Karpas-422 (cell line): ENCODE measurements around a stretch of chr2.

- PRO-cap, result no peak
- RAMPAGE, long total RNA, result no peak
Observed at GRCh38 chr2:54508619-54509133, 52.5 kb downstream of the SPTBN1 start.

DNA sequence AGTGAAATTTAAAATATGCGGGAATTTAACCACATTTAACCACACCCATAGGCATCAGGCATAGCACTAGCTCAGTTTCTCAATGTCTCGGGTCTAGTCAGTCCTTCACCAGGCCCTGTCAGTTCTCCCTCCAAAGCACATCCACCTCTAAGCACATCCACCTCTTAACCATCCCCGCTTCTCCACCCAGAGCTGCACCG, 68.1 kb downstream of the SPTBN1 start:
- PRO-cap, result no peak
- RAMPAGE, long total RNA, result no peak

- PRO-cap, result no peak
- RAMPAGE, long total RNA, result no peak
Observed at GRCh38 chr2:54566781-54567752, 110.9 kb downstream of the SPTBN1 start.

DNA sequence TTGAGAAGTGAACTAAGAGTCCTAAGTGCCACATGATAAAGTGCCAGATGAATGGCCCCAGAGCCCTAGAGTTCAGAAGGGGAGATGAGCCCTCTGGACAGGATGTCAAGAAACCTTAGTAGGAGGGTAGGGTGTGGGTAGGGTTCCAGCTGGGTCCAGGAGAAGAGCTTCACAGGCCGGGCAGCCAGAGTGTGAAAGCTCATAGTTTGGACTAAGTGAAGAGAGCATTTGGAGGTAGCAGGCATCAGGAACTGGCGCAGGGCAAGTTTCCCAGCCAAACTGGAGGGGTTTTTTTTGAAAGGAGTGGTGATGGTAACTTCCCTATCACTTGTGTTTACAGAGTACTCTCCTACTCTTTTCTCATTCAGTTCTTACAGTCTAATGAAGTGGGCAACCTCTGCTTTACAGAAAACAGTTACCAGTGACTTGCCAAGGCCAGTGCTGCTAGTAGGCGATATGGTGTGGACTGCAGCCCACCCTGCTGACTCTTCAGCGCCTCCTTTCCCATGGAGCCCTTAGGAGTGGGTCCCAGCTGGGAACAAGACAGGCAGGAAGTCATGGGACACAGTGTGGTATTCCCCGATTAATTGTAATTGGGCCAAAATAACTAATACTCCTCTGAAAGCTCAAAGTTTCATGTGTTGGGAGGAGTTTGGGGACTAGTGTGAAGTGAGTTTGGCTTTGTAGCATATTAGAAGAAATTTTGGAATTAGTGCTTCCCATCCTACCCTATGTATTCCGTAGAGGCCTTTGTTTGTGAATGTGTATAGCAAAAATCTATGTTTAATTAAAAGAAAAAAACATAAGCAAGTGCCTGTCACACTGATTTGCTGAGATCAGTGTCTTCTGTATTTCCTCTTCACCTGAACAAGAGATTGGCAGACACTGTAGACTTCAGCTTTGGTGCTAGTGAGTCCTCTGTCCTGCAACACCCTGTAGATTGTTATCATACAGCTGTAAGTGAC, 120.1 kb upstream of the EML6 start:
- PRO-cap, result no peak
- RAMPAGE, long total RNA, result no peak

DNA sequence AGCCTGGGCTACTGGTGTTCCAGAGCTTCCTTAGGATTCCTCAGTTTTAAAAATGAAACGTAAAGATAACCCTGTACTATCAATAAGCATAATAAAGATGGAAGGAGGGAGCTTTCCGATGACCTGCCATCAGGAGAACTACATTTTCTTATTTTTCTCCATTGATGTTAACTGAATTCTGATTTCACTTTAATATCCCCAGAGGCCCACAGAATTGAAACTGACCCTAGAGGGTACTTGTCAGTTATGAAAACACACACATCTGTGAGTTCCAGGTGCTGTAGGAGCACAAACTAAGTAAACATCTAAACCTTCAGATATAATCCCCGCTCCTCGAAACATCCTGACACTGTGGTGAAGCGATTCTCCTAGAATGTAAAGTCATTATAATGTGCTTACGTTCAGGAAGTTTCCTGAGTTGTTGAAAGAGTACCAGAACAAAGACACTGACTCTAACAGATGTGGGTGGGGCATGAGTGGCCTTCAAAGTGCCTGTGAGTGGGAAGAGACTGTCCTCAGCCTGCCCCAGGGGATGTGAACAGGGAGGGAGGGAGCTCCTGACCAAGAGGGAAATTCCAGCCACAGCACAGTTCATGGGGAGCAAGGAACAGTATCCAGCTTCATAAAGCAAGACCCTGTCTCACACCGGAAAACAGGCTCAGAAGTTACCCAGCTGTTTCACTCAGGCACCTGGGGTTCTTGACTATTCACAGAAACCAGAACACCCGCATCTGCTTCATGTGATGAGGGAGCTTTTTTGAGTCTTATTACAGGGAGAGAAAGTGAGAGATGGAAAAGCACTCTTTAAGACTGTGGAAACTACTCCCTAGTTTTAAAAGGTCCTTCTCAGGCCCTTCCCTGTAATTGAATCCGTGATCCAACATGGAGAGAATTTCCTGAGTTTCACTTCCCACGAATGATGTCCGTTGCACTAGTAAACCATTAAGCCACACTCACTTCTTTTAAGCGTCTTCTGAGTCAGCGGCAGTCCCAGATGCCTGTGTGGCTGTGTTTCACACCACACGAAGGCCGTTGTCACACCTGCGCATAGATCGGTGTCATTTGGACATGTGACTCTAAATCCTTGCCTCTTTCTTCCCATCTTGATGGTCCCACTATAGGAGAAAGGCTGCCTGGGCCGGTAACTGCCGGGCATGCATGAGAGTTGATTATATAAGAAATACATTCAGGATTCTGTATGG, 88.7 kb upstream of the EML6 start:
- PRO-cap, result no peak
- RAMPAGE, long total RNA, result no peak

GRCh38 chr2:54642883-54643279, 80.6 kb upstream of the EML6 start:
- PRO-cap, result no peak
- RAMPAGE, long total RNA, result no peak

- PRO-cap, result no peak
- RAMPAGE, long total RNA, result no peak
Observed at GRCh38 chr2:54722560-54723041, 861 bp upstream of the EML6 start.

GRCh38 chr2:54901011-54901461, 149.2 kb downstream of the RTN4 start:
- PRO-cap, result no peak
- RAMPAGE, long total RNA, result no peak

- PRO-cap, result no peak
- RAMPAGE, long total RNA, result no peak
Observed at GRCh38 chr2:55048866-55049351, 1.3 kb downstream of the RTN4 start.

- PRO-cap, result no peak
- RAMPAGE, long total RNA, result no peak
Observed at GRCh38 chr2:55102142-55102751, 52.0 kb upstream of the RTN4 start.

DNA sequence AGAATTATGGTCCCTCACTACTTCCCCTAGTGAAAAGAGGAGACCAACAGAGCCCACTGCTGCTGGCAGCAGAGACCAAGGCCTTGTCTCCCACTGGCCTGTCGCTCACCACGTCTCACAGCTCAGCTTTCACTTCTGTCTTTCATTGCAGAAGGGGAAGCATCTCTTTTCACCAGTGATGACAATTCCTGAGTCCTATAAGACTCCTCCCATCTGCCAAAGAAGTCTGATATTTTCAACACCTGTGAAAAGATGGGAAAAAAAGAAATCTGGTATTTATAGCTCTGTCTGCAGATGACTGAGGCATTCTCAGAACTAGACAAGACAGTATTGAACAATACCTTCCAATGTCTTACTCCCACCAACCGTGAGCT, 81.1 kb downstream of the CLHC1 start:
- PRO-cap, result no peak
- RAMPAGE, long total RNA, result no peak

DNA sequence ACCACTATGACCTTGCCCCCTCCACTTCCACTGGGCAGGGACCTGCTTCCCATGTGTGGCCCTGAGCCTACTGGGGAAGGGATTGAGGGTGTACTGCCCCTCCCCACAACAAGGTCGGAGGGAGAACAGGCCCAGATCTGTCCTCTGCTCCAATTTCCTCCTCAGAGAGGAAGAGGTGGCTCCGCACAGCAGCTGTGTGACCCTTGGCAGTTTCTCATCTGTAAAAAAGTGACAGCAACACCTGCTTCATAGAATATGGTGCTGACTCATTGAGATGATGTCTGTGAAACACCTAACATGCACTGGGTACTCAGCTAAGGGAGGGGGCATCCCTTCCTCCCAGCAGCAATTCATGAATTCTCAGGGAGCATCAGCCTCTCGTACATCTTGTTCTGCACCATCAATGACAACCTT, 72.8 kb downstream of the CLHC1 start:
- PRO-cap, result unidirectional peak, minus-strand start at position 220 of the sequence
- RAMPAGE, long total RNA, result no peak

DNA sequence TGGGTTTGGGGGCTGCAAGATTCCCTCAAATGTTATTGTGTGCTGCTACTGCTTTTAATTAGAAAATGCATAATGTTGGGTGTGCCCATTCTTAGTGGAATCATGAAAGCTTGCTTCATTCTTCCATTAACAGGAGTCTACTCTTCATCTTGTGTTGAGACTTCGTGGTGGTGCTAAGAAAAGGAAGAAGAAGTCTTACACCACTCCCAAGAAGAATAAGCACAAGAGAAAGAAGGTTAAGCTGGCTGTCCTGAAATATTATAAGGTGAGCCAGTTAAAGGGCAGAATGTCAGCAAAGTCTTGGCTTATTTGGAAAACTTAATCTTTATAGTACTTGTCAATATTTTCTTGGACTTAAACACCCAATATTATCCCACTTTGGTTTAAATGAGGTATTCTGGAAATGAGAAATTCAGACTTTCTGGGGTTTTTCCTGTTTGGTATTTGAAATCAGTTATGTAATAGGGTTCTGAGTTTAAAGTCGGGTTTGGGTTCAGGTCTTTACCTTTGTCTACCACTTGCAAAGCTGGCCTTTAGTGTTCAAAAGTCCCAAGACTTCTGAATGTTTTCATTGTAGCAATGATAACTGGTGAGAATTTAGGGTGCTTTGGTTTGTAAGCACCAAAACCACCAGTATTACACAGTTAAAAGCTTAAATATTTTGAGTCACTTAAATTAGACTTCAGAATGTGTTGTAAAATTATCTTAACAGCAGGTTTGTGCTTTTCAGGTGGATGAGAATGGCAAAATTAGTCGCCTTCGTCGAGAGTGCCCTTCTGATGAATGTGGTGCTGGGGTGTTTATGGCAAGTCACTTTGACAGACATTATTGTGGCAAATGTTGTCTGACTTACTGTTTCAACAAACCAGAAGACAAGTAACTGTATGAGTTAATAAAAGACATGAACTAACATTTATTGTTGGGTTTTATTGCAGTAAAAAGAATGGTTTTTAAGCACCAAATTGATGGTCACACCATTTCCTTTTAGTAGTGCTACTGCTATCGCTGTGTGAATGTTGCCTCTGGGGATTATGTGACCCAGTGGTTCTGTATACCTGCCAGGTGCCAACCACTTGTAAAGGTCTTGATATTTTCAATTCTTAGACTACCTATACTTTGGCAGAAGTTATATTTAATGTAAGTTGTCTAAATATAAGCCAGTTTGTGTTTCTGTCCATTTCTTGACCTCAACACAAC, 2.6 kb downstream of the RPS27A start:
- PRO-cap, result no peak
- RAMPAGE, long total RNA, result no peak

GRCh38 chr2:55609966-55611140, 7.1 kb downstream of the PPP4R3B start:
- PRO-cap, result no peak
- RAMPAGE, long total RNA, result no peak

DNA sequence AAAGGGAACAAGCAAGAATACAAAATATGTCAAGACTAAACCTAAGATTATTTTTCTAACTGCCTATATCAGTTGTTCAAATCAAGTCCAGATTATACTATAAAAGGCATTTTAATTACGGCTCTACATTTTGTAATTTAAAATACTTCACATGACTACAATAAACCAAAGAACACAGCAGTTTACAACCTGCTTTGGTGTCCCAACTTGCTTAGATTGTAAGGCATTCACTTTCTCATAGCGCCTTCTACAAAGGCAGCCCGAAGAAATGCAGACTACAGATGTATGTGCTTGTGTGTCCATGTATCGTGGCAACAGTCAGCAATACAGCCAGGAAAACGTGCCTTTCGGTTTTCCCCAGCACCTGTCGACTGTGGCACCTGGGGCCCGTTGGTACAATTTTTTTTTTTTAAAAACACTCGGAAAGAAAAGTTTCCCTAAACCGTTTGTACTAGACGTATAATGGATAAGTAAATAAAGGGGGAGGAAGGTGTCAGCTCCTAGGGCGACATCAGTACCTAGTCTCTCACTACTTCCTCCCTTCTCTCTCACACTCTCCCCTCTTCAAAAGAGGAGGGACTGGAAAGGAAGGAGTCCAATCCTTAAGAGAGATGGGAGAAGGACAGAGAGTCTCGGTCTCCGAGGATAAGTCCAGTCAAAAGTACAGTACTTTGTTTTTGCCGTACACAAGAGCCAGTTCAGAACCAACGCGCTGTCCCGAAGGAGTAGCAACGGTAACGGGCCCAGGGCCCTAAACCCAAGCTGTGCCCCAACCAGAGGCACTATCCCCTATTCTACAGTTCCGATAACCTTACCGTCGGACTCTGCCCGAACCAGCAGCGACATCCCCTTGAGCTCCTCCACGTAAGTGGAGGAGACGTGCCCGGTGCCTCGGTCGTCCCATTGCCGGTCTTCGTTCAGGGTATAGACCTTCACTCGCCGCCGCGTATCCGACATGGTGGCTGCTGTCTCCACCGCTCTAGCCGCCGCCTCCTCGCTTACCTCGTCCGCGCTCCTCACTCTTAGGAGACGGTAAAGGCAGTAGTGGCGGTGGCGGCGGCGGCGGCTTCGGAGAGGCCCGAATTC, 750 bp downstream of the PPP4R3B start:
- PRO-cap, result bidirectional peak, plus-strand start at position 314 of the sequence, minus-strand start at position 237 of the sequence; bidirectional peak, plus-strand start at position 1,019 of the sequence, minus-strand start at position 870 of the sequence
- RAMPAGE, long total RNA, result no peak

DNA sequence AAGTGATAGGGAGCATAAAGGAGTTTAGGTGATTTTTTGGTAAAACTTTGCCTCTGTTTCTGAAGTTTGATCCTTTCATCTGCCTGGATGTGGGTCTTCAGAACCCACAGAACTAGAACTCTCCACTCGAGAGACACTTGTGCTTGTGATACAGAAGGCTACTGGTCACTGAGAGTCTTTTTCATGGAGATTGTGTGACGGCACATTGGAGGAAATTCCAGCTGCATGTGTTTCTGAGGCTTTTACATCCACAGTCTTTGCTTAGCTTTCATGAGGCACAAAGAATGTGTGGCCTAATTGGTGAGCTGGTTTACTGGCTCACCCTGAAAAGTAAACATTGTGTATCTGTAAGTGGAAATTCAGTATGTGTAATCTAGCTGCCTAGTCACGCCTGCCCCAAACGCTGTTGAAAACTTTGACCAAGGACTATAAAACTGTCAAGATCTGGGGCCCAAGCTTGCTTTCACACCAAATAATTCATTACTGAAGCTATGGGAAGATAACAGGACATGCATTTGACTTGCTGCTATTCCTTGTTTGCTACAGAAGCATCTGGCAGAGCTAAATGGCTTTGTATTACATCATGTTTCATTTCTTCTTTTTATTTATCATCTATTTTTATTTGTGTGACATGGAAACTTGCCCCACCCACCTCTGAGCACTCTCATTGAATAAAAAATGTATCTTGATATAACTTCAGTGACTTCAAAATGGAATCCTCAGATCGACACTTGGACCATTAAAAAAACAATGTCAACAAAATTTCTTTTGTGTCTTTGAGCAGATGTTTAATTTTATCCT, 80.4 kb downstream of the EFEMP1 start:
- PRO-cap, result no peak
- RAMPAGE, long total RNA, result no peak

DNA sequence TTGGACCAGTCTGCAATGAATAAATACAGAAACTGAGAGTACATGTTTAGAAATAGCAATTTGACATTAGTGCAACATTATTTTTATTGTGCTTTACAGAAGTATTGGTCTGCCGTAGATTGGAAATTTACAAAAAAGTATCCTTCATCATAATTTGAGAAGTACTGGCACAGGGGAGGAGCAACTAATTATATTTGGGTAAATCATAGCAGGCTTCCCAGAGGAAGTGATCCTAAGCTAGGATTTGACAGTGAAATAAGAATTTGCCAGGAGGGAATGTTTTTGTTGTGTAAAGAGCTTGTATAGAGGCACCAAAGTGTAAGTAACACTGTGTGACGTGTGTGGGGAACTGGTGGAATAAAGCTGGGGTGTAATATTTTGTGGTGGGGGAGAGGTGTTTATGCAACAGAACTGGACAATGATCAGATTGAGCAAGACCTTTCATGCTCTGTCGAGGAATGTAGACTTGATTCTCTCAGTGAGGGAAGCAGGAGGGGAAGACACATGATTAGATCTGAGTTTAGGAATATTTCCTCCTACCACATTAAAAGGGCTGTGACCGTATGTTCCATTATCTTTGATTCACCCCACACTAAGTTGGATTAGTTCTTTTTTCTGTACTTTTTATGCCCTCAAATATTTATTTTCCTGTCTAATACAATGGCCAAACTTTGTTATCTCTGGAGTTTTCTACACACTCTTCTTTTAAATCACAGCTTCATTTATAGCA, 43.7 kb downstream of the EFEMP1 start:
- PRO-cap, result no peak
- RAMPAGE, long total RNA, result no peak

- PRO-cap, result no peak
- RAMPAGE, long total RNA, result no peak
Observed at GRCh38 chr2:58428983-58429630, 188.0 kb upstream of the FANCL start.

DNA sequence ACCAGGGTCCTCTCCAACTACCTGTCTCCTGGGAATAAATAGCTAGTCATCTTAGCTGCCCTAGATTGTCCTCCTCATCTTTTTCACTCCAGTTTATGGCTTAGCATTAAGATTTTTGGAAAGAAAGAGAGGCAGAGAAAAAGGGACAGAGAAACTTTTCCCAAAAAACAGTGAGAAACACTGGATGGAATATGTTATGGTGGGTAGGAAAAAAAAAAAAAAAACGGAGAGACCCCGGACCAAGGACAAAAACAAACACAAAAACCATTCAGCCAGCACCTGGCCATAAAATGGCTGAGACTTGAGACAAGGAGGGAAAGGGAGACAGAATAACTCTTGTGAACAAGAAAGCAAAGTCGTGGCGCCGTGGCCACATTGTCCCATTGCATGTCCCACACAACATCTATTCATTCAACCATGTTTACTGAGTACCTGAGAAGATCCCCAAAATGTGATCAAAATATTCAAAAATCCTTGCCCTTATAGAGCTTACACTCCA, 638.6 kb downstream of the BCL11A start:
- PRO-cap, result no peak
- RAMPAGE, long total RNA, result no peak

- PRO-cap, result no peak
- RAMPAGE, long total RNA, result no peak
Observed at GRCh38 chr2:60094405-60095075, 458.9 kb downstream of the BCL11A start.